SJCRH30 (cell line): ENCODE results near the gene CELA3A.

GRCh38 chr1:21292984-21294162 is 3.1 kb upstream of the ECE1 start:
- RAMPAGE, long total RNA = no peak

DNA sequence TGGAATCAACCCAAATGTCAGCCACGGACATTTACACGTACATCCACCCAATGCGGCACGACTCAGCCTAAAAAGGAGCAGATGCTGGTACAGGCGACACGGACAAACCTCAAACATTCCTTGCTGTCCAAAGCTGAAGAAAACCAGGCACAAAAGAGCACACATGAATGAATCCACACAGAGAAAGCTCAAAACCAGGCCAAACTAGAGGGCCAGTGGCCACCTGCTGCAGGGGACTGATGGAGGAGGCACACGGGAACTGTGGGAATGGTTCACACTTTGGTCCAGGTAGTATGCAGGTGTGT is 46.9 kb upstream of the ECE1 start:
- RAMPAGE, long total RNA = no peak

DNA sequence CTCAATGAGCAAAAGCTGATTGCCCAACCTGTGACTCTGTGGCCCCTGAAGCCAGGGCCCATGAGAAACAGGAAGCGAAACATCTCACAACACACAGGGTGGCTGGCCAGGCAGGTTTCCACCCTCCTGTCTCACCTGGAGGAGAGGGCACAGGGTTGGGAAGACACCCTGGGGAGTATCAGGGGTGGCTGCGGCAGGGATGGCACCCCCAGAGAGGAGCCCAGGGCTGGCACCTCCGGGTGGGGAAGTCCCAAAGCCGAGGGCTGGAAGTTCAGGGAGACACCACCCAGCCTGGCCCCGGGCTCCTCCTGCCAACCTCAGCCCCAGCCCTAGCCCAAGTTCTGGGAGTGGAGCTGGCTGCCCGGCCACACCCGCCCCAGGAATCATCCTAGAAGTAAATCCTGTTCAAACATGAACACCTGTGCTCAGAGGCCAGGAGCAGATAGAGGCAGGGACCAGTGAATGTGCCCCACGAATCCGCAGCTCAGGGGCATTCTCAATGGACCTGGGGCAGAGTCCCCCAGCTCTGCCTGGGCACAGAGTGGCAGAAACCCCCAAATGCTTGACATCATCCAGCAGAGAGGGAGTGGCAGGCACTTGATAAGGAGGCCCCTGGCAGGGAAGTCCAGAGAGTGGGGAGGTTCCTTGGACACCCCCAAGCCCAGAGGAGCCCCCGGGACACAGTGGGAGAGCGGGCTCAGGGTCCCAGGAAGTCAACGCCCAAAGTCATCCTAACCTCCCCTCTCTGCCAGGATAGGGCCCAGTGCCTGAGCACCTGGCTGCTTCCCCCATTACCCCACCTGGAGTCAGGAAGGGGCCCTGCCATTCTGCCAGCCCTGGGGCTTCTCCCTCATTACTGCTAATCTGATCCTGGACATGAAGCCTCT is 54.4 kb downstream of the RAP1GAP start:
- RAMPAGE, long total RNA = no peak

DNA sequence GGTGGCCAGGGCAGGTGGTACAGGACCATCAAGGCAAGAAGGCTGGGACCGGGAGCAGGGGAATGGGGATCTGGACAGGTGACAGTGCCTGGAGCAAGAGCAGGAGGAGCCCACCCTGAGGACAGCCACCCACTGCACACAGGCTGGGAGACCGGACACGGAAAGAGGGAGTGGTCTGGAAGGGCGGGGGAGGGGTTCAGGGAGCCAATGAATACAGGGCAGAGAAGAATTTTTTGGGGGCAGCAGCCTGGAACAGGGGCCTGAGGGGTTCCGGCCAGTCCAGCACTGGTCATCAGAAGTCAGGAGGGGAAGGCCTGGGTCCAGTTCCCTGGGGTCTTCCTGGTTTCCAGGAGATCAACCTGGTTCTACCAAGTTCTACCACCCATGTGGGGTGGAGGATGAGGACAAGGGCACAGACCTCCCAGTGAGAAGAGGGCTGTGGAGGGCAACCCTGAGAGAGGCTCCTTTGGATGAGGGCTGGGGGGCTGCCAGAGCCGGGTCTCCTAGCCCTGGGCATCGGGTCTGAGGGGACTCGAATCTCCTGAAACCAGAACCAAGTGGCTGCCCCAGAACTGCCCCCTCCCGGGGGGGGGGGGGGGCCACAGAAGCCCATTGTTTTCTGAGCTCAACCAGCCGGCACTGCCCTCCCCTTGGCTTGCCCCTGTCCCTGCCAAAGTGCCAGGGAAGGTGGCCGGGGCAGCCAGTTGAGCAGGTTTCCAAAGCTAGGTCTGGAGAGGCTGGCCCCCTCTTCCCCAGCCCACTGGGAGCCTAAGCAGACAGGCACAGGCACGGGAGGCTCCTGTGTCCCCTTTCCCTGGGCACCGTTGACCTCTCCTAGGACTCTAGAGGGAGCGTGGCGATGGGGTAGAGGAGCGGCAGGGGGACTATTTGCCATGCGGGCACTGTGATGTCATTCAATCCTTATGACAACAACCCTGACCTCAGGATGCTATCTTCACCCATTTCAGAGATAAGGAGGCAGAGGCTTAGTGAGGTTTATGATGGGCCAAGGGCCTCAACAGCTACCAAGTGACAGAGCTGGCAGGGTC is 35.4 kb downstream of the RAP1GAP start:
- RAMPAGE, long total RNA = no peak

DNA sequence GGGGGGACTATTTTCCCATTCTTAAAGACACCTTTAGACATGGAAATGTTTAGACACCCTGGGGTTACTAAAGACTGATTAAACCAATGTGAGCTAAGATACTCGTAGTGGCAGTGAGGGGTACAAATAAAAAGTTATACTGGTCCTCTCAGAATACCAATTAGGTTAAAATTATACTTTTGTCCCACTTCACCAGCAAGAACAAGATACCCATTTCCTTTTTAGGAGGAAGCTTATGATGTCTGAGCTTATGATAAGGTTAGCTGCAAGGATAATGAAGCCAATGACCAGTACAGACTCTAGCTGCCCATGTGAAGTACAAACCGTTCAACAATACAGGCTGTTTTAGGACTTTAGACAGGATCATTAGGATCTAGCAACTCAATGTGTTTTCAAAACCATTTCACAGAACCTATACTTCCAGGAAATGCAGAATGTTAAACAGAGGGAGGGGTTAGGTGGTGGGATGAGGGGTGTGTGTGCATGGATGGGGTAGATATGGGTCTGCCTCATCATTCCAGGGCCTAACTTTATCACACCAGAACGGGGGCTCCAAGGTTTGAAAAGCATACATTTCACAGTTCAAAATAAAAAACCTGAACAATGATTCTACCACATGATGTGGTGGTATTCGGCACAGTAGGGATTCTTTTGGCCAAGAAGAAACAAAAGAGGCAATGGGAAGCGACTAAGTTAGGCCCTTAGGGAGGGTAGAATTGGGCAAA is 18.5 kb upstream of the RAP1GAP start:
- RAMPAGE, long total RNA = no peak

- RAMPAGE, long total RNA = no peak
Measured at GRCh38 chr1:21816838-21817291, 4.8 kb downstream of the LDLRAD2 start.

GRCh38 chr1:21844075-21844434 is 32.0 kb downstream of the LDLRAD2 start:
- RAMPAGE, long total RNA = no peak

- RAMPAGE, long total RNA = no peak
Measured at GRCh38 chr1:21887863-21888203, 49.3 kb downstream of the HSPG2 start.

DNA sequence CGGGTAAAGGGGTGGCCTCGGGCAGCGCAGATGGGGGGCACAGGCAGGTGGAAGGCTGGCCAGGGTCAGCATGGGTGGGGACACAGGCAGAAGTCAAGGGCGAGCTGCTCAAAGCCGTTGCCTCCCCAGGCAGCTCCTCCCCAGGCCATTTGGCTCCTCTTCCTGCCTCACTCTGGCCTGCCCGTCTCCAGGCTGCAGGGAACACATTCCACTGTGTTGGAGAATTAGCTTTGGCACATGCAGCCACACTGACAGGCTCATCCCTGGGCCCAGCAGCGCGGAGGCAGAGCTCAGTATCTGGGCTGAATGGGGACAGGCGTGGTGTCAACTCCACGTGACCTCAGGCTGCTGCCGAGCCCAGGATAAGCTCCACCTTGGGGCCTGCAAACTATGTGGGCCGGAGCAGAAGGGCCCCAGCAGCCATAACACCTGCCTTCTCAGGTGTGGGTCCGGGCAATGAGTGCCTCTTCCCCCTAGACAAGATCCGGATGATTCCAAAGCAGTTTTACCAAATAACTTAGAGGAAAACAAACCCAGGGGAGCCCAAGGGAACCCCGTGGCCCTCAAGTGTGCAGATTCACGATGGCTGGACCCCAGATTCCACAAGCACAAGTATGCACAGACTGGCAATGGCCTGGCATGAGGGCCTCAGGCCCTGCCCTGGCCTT is 40.3 kb downstream of the HSPG2 start:
- RAMPAGE, long total RNA = no peak

DNA sequence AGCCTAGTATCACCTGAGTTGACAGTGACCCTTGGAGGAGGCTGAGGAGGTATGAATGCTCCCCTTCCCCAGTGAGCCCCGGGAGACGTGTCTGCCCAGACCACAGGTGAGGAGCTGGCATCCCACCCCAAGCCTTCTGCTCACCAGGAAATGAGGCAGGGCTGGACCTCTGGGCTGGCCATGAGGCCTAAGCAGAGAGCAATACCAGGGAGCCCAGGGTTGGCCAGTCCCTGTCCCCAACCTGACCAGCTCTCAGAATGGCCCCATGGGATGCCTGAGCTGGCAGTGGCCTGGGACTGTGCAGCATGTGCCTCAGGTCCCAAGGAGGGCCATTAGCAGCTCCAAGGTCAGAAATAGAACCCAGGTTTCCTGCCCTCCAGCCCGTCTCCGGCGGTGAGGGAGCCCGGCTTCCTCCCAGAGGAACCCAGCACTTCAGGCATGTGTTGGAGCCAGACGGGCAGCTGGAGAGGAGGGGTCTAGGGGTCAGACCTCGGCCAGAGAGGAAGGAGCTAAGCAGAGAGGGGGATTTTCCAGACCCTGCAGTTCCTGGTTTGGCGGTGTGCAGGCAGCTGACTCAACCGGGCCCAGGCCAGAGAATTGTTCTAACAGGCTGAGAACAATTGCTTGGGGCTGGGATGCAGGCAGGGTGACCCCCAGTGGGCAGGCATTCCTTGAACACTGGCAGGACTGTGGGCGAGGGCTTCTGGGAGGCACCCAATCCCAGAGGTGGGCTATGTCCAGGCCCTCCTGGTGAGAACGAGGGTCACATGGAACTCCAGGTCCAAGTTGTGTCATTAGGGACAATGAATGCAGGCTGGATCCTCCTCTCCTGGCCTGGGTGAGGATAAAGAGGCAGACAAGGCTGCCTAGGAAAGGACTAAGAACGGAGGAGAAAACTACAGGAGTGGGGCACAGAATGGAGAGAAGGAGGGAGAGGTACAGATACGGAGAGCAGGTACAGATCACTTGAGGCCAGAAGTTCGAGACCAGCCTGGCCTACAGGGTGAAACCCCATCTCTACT is 37.1 kb downstream of the HSPG2 start:
- RAMPAGE, long total RNA = no peak

GRCh38 chr1:21900723-21901171 is 36.4 kb downstream of the HSPG2 start:
- RAMPAGE, long total RNA = no peak

DNA sequence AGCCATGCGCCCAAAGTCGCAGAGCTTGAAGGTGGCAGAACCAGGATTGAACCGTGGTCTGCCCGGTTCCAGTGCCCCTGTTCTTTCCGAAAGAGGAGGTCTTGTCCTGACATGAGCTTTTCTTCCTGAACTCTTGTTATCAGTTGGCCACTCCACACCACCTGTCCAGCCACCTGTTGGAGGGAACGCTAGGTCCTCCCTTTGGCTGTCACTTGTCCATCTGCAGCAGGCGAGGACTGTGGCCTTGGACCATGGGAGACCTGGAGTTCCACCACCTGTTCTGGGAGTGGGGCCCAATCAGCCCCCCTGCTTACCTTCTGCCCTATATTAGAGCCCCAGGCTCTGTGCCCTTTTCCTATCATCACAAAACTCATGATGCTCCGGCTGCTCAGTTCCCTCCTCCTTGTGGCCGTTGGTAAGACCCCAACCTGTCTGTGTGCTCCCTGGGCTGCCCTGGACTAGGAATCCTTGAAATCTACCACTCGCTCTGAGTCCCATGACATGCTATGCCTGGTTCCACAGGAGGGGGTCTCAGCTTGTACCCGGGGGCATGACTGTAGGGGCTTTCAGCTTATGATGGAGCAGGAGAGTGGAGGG is at the start of gene CELA3A:
Gene CELA3A, plus strand, starts transcription at position 355 of the 597 bp plus-strand sequence.
- RAMPAGE, long total RNA = no peak

DNA sequence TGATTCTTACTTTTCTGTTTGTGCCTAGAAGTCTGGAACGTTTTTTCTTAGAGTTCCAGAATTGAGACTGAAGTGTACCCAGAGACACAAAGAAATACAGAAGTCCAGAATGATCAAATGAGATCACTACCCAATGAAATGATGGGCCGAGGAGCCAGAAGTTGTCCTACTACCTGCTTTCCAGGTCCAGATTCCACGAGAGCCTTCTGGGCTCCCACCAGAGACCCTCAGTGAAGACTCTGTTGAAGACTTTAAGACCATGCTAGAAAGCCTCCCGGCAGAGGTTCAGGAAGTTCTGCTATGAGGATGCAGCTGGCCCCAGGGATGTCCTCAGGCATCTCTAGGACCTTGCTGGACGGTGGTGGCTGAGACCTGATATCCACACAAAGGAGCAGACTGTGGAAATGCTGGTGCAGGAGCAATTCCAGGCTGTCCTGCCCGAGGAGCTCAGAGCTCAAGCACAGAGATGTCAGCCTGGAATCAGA is 22.2 kb upstream of the CDC42 start:
- RAMPAGE, long total RNA = no peak

DNA sequence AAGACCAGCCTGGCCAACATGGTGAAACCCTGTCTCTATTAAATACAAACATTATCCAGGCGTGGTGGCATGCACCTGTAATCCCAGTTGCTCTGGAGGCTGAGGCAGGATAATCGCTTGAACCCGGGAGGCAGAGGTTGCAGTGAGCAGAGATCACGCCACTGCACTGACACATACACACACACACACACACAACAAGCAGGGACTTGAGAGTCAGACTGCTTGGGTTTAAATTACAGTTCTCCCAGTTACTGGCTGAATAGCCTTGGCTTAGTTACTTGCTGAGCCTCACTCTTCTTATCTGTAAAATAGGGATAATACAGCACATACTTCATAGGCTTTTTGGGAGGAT is 23.7 kb downstream of the CDC42 start:
- RAMPAGE, long total RNA = no peak

DNA sequence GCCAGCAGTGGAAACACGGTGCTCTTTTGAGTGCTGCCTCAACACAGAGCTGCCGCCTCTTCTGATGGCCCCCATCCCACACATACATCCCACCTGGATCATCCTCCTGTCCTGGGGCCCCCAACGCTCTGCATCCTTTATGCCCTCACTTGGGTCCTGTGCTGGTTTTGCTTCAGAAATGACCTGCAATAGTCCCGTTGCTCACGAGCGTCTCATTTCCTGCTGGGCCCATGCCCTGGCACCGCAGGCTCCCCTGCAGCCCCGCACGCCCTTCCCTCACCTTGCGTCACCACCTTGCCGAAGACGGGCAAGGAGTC is 13.6 kb downstream of the WNT4 start:
- RAMPAGE, long total RNA = no peak

- RAMPAGE, long total RNA = no peak
Measured at GRCh38 chr1:22428466-22429046, 23.1 kb upstream of the ZBTB40 start.

DNA sequence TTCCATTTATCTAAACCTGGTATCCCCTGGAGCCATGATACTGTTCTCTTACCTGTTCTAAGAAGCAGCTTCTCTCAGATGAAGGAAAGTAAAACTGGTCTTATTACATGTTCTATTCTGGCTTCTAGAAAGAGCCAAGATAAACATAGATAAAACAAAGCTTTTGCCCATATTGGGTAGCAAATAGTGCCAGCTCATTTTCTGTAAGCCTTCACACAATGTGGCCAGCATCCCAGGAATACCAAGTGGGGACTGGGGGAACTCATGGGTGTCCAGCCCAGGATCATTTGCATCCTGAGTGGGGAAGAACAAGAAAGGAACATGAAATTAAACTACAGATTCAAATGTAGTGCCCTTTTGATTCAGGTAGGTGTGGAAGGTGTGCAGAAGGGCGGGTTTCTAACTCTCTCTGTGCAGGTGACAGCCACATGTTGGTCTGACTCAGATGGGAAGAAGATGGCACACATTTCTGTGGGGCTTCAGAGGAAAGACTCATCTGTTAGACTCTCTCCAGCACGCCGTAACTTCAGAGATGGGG is 53.4 kb upstream of the EPHA8 start:
- RAMPAGE, long total RNA = no peak

DNA sequence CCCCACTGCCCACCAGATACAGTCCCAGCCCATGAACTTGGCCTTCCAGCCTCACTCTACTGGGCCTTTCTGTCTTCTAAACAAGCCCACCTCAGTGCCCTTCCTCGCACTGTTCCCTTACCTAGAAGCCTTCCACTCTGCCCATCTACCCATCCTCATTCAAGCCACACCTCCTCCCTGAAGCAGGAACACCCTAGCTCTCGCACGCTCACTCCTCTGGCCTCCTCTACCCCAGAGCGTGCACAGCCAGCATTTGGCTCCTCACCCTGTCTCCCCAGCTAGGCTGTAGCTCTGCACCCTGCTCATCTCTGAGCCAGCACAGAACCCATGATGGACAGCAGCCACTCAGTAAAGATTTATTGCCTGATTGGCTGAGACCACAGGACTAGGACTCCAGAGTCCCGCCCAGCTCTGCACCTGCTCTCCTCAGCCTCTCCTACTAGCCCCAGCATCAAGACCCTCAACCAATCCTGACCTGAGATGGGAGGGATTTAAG is 9.1 kb downstream of the C1QB start:
- RAMPAGE, long total RNA = no peak

DNA sequence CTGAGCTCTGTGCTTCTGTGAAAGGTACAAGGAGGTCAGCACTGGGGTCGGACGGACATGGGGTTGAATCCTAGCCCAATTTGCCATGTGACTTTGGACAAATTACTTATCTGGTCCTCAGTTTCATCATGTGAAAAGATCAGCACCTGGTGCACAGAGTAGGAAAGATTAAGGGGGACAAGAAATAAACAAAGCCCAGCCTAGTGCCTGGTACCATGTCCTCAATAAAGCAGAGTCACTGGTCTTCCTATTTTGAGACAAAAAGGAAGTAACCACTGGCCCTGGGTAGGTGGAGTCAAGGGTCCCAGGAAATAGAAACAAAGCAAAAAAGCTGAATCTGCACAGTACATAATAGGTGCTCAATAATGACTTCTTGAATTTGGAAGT is 2.0 kb upstream of the EPHB2 start:
- RAMPAGE, long total RNA = no peak

- RAMPAGE, long total RNA = no peak
Measured at GRCh38 chr1:22712632-22713174, 2.1 kb downstream of the EPHB2 start.